ENCODE measurements around the genes ABHD16B and SOX18.

GRCh38 chr20:63822281-63822859 is 8.7 kb downstream of the ZBTB46 start:
- PRO-cap = no peak
- RAMPAGE, long total RNA, 4 experiments = no peak in any of the 4 experiments

GRCh38 chr20:63861172-63861731 is at the start of gene ABHD16B:
ABHD16B (plus strand) TSS chr20:63861498.
- PRO-cap = no peak
- RAMPAGE, long total RNA, 4 experiments = no peak in any of the 4 experiments

- PRO-cap = no peak
- RAMPAGE, long total RNA, 4 experiments = no peak in any of the 4 experiments
These were observed 10.4 kb upstream of the DNAJC5 start for GRCh38 chr20:63884518-63884905.

DNA sequence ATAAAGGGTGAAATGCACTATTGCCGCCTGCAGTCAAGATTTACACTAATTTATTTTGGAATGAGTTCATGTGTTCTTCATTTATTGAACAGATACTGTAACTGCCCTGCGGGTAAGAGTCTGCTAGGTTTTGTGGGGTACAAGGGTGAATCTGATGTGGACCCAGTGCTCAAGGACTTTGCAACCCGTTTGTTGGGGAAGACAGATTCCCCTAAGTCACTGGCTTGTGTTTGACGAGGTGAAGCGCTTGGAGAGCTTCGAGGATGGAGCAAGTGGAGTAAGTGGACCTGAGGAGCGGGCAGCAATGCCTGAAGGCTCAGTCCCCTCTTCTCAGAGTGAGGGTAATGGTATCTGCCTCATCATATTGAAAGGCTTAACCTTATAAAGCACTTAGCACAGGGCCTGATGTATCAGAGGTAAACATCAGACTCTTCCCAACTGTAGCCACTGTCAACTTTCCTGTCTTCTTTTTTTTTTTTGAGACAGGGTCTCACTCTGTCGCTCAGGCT is 2.4 kb upstream of the DNAJC5 start:
- PRO-cap = no peak
- RAMPAGE, long total RNA, 4 experiments = no peak in any of the 4 experiments

GRCh38 chr20:63945650-63946894 is 10.1 kb downstream of the UCKL1 start:
- PRO-cap = no peak
- RAMPAGE, long total RNA, 4 experiments = no peak in any of the 4 experiments

GRCh38 chr20:64011051-64011617 is 24.8 kb upstream of the C20orf204 start:
- PRO-cap = no peak
- RAMPAGE, long total RNA, 4 experiments = no peak in any of the 4 experiments

DNA sequence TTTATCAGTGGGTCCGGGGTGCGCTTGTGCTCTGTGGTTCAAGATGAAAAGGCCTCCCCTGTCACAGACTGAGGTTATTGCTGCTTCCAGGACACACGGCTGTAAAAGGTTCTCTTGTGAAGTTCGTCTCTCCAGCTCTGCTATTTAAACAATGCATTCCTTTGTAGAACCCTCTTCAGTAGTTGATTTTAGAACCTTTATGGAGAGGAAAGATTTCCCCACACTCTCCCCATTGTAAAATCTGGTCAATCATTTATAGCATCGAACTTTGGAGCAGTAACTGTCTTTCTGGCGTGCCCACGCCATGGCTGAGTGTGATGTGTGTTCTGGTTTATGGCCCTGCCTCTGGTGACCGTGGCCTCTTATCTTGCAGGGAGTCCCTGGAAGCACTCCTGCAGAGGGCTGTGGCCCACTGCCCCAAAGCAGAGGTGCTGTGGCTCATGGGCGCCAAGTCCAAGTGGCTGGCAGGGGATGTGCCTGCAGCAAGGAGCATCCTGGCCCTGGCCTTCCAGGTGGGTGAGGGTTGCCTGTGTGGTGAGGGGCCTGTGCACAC is 11.7 kb upstream of the C20orf204 start:
- PRO-cap = no peak
- RAMPAGE, long total RNA, 4 experiments = no peak in any of the 4 experiments

GRCh38 chr20:64049056-64050159 is at the start of gene SOX18:
SOX18 (minus strand) TSS chr20:64049639.
- PRO-cap = unidirectional peak, minus-strand start at chr20:64049639
- RAMPAGE, long total RNA, 4 experiments = no peak in any of the 4 experiments

- PRO-cap = no peak
- RAMPAGE, long total RNA, 4 experiments = no peak in any of the 4 experiments
These were observed 1.5 kb upstream of the SOX18 start for GRCh38 chr20:64050912-64051297.

DNA sequence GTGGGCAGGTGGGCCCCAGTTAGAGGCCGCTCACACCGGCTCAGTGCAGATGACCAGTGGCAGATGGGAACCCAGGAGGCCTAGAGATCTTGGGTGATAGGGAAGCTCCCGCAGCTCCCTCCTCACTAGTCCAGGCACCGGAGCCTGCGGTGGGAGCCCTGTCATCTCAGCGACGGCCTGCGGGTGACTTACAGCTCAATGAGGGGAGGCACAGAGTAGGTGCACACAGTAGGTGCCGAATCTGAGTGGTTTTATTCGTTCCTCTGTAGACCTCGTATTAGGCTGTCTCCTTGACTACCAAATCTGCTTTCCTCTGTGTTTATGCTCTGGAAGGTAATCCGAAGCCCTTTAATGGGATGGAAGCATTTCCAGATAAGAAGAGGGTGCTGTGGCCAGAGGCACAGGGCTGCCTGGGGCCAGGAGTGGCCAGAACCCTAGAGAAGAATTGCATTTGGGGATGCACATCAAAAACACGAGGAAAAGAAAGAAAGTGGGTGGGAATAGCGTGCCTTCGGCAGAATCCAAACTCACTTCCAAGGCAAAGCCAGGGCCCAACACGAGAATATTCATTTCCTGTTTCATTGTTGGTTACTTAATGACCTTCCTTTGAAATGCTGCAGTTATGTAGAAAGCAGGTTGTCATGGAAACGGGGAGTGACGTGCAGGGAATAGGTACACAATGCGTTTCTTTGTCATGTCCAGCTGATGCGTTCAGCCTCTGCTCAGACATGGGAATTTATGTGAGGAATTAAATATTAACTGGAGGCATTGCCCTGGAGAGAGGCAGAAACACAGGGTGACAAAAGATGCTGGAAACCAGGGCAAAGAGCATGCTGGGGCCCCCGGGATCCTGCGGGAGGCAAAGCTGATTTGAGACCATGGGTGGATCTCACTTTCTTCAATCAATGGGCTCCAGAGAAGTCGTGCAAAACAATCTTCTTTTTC is 24.7 kb downstream of the MYT1 start:
- PRO-cap = no peak
- RAMPAGE, long total RNA, 4 experiments = no peak in any of the 4 experiments

DNA sequence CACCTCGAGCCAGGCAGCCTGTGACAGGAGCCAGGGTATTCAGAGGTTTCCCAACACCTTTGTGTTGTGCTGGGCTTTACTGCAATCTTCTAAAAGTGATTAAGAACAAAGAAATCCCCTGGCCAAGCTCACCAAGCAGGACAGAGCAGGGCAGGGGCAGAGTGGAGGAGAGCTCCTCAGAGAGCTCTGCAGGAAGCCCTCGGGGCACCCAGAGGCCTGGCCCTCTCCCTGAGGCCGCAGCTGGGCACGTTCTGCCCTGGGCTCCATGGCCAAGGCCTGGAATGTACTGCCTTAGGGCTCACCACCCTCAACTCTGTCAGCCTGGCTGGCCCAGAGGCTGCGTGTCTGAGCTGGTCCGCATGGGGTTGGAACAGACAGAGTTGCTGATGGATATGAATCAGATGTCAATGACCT is 33.4 kb upstream of the PCMTD2 start:
- PRO-cap = no peak
- RAMPAGE, long total RNA, 4 experiments = no peak in any of the 4 experiments

- PRO-cap = no peak
- RAMPAGE, long total RNA, 4 experiments = no peak in any of the 4 experiments
These were observed 19.1 kb upstream of the PCMTD2 start for GRCh38 chr20:64236369-64237023.